Pulmonary lymph node (tissue), 1 donor: ENCODE data around the genes LRP2BP and ANKRD37.

DNA sequence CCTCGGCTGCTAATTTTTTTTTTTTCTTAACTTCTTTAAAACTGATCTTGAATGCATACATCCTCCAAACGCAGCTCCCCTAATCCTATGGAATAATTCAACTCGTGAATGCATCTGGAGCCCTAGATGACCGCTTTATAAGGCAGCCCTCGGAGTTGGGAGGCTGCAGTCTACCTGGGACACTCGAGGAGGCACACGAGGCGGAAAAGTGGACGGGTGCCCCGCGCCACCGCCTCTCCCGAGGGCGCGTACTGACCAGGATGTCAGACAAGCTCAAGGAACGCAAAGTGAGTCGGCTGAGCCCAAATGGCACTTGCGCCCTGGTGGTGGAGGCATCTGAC, 349 bp downstream of the HELT start:
- PRO-cap = no peak

DNA sequence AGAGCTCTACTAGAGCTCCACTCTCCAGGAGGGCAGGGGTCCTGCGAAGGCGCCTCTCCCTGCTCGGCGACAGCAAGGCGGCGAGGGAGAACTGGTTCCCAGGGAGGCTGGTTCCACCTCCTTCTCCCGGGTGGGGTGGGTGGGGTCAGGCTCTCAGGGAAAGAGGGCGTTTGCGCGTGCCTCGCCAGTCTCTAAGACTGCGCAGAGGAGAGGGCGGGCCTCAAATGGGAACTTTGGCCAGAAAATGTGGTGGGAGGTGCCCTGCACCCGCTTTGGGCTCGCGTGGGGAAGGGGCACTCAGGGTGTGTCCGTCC, 1.6 kb downstream of the HELT start:
- PRO-cap = no peak

GRCh38 chr4:185395686-185396143, at the start of gene LRP2BP:
Gene LRP2BP (minus strand): TSS chr4:185395924.
- PRO-cap = bidirectional peak, plus-strand start at chr4:185396005, minus-strand start at chr4:185395901

DNA sequence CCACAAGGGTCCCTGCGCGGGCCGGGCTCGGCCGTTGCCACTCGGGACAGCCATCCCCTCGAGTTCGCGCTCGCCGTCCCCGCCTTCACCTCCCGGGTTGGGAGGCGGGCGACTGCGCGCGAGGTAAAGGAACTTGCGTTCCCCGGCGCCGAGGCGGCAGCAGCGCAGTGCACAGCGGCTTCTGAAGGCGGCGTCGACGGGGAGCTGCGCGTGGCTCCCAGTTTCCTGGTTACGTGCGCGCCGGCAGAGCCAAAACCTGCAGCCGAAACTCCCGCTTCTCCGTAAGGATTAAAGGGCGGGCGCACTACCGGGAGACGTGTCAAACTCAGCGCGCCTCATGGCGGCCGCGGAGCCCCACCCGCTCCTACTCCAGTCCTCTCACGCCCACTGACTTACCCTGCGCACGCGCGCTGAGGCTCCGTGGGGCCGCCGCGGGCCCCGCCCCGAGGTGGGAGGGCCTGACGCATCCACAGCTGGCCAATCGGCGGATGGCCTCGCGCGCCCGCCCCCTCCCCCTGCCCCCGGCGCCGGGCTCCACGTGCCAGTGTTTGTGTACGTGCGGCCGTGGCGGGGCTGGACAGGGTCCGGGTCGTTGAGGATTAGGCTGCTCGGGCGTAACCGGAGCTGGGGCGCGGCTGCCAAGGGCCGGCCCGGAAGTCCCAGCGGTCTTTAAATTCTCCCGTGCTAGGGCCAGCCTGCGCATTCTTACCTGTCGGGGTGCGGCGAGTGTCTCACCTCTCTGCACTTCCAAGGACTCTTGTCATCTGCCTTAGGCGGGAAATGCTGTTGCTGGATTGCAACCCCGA, at the start of gene ANKRD37:
ANKRD37 (plus strand) TSS at position 698 of the 806 bp plus-strand sequence.
- PRO-cap = bidirectional peak, plus-strand start at position 580 of the sequence, minus-strand start at position 389 of the sequence

GRCh38 chr4:185405491-185406111, 9.0 kb downstream of the ANKRD37 start:
- PRO-cap = unidirectional peak, plus-strand start at chr4:185405781

- PRO-cap = bidirectional peak, plus-strand start at chr4:185471415, minus-strand start at chr4:185471103
These were observed 925 bp downstream of the CCDC110 start for GRCh38 chr4:185470424-185471191.

DNA sequence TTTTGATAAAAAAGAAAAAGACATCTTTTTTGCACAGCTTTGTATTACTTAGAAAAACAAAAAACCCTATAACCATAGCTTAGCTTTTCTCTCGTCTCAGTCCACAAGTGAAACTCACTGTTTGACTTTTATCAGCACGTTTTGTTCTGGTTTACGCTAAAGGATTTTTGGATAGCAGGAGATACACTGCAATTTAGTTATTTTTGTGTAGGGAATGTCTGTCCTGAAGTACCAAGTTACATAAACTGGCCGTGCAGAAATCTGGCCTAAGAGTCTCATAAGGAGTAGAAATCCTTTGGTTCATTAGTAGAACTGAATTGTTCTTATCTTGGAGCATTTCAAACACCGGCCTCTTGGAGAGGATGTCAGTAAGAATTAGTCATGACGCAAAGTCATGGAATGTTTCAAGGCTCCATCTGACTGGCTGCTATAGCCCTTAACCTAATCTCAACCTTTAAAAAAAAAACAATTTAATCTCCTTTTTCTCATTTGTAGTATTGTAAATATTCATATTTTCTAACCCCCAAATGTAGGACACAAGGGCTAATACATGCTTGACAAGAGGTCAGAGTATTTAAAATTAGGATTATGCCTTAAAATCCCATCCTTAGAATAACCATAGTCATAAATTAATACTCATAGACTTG, 15.2 kb downstream of the PDLIM3 start:
- PRO-cap = no peak

- PRO-cap = no peak
These were observed 31.7 kb upstream of the PDLIM3 start for GRCh38 chr4:185566621-185567855.

GRCh38 chr4:185717339-185717655, 94.7 kb downstream of the SORBS2 start:
- PRO-cap = no peak

DNA sequence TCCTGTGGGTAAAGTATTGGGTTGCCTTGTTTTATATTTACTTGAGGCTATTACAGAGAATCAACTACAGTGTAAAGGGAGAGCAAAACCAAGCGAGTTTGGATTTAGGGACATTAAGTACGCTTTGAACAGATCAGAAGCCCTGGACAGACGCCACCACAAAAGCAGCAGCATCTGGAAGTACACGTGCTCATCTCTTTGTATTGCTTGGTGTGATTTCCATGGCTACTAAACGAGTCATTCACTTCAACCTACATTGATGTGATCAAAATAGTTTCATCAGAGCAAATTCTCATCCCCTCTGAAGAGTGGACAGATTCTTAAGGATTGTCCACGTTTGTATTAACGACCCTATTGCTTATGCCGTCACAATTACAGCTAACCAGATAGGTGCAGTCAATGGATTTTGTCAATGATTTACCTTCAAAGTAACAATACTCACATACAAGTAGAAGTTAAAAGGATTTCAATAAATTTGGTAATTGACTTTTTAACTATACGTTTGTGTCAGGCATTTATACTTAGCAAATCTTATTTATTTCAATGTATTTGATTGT, 85.0 kb downstream of the SORBS2 start:
- PRO-cap = no peak

DNA sequence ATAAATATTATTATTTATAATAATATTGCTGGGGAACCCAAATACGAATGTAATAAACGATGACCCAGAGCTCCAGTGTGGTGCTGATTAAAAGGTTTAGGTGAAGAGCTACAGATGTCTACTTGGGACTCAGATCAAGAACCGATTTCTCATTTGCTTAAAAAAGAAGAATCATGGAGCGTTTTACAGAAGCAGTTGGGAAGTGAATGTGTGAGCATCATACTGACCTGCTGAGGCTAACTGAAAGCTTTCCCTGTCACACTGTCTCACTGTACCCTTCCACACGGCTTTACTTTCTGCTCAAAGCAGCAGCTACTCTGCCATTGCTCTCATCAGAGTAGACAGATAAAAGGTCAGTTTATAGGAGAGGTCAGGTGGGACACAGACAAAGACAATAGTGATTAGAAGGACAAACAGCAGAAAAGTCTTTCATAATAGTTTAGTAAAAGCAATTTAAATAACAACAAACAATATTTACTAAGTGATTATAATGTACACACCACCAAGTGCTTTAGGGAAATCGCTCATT, 24.1 kb upstream of the SORBS2 start:
- PRO-cap = no peak

DNA sequence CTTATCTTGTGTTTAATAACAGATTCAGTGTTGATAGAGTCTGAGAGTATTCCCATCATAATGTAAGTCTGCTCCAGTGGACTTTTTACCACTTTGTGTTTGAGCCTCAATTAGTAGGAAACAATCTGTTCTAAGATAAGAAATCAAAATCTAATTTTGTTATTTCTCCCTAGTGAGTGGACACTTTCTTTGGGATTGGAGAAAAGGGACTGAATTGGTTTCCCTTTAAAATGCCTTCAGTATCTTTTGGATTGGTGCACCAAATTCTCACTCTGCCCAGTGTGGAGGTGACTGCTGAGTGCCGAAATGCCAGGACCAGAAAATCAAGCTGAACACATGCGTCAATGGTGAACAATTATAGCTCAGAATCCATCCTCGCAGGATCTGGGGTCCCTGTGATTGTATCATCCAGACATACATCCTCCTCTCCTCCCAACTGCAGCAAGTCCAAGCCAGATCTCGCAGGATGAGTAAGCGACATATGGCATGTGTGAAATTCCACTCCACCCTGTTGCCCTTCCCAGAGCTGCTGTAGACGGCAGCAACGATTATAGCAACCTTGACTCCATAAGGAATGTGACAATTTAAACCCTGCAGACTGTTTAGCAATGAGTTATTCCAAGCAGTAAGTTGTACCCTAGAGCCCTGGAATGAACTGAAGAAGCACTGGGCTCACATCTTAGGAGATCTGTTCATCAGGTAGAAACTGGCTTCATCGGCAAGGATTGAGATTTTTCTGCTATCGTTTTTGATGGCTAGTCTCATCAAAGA, 35.3 kb upstream of the SORBS2 start:
- PRO-cap = no peak

DNA sequence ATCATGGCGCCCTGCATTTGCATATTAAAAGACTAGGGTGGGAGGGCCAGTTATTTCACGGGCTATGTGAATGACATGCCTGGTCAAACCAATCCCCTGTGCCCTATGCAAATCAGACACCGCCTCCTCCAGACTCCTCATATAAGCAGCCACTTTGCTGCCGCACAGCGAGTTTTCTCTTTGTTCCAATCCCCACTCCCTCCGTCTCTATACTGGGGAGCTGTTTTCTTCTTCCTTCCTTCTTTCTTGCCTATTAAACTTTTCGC, 112.5 kb upstream of the SORBS2 start:
- PRO-cap = no peak

DNA sequence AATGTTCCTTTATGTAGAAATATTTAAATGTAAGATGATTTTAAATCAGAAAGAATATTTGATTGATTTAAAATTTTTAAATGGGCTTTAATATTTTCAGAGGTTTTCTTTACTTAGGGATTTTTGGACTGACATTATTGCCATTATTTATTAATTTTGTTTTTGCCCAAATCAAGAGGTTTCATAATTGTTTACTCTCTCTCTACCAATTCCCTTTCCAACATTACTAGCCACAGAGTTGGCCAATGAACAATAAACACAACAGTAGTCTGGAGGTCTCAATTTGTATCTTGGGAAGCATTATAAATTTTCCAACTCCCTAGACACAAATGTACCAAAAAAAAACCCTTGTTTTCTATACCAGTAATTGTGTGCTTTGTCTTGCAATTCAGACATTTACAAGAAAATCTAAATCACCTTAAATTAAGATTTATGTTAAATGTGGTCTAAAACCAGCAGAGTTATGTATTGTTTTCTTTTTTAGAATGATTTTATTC, 452 bp downstream of the KLKB1 start:
- PRO-cap = no peak

GRCh38 chr4:186244006-186244550, 16.8 kb downstream of the KLKB1 start:
- PRO-cap = no peak

DNA sequence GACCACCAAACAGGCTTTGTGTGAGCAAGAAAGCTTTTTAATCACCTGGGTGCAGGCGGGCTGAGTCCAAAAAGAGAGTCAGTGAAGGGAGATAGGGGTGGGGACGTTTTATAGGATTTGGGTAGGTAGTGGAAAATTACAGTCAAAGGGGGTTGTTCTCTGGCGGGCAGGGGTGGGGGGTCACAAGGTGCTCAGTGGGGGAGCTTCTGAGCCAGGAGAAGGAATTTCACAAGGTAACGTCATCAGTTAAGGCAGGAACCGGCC, 18.8 kb upstream of the F11 start:
- PRO-cap = no peak

GRCh38 chr4:186249863-186250169, 16.2 kb upstream of the F11 start:
- PRO-cap = no peak

DNA sequence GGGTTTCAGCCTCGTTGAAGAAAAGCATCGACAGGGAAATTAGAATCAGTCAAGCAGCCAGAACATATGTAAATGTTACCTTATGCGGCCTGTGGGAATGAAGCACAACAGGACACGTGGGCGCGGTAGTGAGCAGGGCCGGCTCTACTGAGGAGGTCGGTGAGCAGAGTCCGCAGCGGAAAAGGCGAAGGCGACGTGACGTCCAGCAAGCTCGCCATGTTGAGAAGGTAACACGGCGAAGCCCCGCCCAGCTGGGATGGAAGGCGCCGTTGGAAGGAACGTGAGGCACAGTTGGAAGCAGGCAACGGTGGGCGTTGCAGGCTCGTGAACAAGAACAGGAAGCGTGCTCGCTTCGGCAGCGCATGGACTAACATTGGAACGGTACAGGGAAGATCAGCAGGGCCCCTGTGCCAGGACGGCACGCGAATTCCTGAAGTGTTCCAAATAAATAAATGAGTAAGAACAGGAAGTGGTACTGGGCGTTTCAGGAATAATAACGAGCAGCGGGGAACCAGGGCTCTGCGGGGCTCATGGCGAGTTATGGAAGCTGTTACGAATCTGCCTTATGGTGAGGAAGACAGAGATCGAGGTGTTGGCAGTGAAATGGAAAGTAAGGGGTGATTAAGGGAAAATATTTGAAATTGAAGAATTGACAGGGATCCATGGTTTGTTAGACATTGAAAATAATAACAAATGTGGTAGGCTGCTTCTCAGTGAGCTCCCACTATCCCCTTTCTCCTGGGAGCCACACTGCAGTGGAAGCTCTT, 54.4 kb downstream of the MTNR1A start:
- PRO-cap = no peak

DNA sequence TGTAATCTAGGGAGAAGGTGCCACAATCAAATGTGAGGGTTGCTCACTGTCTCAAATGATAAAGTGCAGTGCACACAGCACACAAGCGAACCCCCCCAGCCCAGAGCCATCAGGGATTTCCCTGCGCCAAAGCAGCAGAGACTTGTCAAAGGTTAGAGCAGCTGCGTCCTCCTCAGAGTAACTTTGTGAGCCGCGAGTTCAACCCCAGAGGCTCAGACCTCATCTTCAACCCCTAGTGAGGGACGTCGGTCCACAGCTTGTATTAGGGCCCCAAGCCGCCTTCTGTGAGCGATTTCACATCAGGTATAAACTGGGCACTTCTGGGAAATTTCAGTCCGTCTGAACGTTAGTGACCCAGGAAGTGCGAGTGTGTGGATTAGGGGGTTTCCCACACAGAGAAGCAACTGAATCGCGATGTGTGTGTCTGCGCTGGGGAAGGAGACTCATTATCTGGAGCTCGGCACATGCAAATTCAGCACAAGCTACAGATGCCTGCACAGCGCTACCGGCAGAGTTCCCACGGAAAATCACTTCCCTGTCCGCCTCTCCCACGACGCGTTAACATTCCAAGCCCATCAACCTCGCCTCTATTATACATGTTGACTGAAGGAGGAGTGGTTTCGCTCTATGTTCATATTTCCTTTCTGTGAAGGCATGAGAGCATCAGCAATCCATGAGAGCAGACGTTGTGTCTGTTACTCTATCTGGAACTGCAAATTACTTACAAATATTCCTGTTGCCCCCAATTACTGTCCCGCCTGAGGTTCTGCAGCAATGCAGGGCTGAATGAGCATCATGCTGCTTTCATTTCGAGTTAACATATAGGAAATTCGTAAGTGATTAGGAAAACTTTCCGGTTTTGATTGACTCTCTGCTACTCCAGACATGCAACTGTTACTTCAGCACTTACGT, 14.8 kb upstream of the MTNR1A start:
- PRO-cap = no peak

- PRO-cap = no peak
These were observed 65.0 kb upstream of the MTNR1A start for GRCh38 chr4:186619965-186621215.